ENCODE measurements around the gene ARSK.

DNA sequence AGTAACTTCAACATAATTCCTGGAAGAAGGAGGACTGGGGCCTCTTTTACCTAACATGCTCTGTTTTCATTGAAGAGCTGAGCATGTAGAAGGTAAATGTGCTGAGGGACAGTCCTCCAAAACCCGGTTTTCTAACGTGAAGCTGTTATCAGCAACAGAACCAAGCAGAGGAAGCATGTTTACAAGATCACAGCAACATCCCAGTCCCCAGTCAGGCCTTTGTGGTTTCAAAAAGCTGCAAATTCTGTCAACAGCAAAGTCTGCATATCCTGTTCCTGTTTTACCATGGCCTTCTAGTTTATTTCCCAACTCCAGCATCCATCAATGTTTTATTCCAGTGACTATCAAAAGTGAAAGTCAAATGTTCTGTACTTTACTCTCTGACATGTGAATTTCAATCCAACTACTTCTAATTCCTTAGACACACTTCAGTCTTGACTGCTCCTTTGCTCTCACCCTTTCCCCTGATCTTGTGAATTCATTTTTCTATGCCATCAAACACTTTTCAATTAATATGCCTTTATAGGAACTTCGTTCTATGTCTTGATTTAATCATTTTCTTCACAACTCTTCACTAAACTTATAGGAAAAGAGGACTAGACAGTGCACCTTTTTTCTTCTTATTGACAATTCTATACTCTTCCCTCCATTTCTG, 513.7 kb upstream of the MEF2C start:
- RRBS, result no CpG with 5 or more reads among the region's 3 CpGs

- RRBS, result no CpG with 5 or more reads among the region's 33 CpGs
These were observed 640 bp upstream of the CETN3 start for GRCh38 chr5:90409885-90410907.

- RRBS, result no CpG with 5 or more reads among the region's 31 CpGs
These were observed 109.5 kb downstream of the ADGRV1 start for GRCh38 chr5:90667808-90668816.

- RRBS, result no CpG with 5 or more reads among the region's 3 CpGs
These were observed 356.9 kb downstream of the ADGRV1 start for GRCh38 chr5:90915528-90915842.

- RRBS, result no CpG with 5 or more reads among the region's 32 CpGs
These were observed 370.7 kb downstream of the ADGRV1 start for GRCh38 chr5:90928968-90929930.

DNA sequence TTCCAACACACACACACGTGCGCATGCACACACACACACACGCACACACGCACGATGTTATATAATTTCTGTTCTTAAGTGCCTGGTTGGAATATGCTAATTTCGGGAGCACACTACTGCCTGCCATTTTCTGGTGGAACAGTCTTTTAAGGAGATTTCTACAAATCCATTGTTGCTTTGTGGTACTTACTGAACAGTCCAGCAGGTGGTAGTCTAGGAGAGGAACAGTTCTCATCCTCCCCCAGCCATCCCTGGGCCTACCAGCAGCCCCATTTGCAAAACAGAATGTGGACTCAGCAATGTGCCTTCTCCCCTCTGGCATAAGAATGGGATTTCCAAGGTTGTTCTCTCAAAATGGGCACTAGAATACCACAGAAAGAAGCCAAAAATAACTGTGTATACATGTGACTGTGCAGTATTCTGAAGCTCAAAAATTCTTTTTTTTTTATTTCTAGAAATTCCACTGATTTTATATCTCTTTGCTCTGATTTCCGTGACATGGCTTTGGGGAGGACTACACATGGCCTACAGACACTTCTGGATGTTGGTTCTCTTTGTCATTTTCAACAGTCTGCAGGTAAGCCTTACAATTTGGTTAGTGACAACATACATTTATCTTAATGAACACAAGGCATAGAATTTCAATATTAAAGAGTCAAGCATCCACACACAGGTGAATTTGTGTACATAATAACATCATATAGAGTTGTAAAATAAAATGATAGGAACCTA, 281.2 kb downstream of the ARRDC3 start:
- RRBS, result no CpG with 5 or more reads among the region's 7 CpGs

DNA sequence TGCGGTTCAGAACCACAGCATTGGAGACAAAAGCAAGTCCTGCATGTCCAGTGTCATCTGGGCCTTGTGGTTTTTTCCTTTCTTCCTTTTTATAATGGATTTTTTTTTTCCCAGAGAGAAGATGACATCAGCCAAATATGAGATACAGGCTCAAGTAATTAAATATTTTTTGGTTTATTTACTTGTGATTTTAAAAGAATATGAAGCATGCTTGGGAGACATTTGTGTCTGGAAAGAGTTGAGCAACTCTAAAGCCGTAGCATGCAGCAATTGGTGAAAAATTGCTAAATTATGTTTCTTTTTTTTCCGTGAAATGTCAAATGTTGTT, 261.6 kb downstream of the ARRDC3 start:
- RRBS, result no CpG with 5 or more reads among the region's 3 CpGs

DNA sequence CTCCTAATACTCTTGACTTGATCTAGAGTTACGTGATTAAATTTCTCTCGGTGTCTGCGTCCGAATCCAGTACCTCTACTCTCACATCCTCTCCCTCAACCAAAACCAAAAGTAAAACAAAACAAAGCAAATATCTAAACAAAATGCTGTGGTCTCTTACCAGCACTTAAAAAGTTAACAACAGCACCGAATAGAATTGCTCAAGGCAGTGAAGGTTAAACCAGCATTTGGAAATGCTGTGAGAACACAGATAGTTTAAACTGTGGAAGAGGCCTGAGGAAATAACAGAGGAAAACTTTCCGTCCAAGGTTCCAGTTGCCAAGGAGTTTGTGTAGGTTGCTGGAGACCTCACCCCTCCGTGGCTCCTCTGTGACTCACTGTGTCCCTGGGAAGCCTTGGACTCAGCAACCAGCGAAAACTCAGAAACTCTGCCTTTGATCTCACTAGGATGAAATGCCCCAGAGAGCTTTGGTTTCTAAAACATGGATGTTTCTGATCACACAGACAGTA, 193.2 kb downstream of the ARRDC3 start:
- RRBS, result no CpG with 5 or more reads among the region's 8 CpGs

DNA sequence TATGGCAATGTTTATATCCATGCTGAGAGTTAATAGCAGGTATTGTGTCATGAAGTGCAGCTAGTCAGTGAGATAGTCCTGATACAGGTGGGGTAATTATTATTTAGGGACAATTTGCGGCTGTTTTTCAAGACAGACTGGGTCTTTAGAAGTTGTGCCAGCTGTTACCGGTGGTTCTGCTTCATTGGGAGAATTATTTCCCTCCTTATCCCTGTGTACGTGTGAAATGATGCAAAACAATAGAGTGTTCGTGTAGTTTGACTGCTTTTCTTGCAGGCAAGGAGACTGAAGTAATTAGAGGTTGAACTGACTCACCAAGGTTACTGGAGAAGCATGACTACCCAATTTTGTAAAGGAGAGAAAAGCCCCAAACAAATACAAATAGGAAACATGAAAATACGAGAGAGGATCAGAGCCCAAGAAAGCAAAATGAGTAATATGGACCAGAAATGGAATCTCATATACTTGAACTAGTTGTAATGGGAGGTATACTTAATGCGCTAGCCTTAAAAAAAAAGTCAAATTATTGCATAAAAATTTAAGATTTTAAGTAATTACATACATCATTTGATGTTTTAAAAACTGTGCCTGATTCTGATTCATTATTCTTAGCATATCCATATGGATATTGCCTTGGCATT, 101.6 kb downstream of the ARRDC3 start:
- RRBS, result no CpG with 5 or more reads among the region's 6 CpGs

DNA sequence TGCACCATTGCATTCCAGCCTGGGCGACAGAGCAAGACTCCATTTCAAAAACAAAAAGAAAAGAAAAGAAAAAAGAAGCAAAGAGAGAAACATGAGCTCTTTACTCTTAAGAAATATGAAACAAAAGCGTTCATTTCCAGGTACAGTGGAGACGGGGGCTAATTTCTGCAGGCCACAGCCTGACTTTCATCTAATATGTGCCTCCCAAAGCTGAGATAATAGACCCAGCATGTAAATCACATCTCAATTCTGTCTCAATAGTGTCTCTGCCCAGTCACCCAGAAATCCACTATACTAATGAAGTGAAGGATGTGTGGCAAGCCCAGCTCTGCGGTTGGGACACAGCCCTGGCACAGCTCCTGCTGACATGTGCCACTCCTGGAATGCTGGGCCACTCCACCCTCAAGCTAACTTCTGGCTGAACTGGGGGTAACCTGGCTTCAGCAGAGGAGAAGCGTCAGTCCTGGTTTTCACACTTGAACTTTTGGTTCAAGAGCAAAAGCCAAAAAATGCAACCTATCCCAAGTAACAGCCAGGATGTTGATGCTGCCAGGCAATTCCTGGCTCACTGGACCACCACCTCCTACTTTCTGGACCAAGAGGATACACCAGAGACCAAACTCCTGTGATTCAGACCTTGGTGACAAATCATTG, 86.5 kb downstream of the ARRDC3 start:
- RRBS, result no CpG with 5 or more reads among the region's 5 CpGs

- RRBS, result no CpG with 5 or more reads among the region's 3 CpGs
These were observed 81.7 kb downstream of the ARRDC3 start for GRCh38 chr5:91301313-91301996.

DNA sequence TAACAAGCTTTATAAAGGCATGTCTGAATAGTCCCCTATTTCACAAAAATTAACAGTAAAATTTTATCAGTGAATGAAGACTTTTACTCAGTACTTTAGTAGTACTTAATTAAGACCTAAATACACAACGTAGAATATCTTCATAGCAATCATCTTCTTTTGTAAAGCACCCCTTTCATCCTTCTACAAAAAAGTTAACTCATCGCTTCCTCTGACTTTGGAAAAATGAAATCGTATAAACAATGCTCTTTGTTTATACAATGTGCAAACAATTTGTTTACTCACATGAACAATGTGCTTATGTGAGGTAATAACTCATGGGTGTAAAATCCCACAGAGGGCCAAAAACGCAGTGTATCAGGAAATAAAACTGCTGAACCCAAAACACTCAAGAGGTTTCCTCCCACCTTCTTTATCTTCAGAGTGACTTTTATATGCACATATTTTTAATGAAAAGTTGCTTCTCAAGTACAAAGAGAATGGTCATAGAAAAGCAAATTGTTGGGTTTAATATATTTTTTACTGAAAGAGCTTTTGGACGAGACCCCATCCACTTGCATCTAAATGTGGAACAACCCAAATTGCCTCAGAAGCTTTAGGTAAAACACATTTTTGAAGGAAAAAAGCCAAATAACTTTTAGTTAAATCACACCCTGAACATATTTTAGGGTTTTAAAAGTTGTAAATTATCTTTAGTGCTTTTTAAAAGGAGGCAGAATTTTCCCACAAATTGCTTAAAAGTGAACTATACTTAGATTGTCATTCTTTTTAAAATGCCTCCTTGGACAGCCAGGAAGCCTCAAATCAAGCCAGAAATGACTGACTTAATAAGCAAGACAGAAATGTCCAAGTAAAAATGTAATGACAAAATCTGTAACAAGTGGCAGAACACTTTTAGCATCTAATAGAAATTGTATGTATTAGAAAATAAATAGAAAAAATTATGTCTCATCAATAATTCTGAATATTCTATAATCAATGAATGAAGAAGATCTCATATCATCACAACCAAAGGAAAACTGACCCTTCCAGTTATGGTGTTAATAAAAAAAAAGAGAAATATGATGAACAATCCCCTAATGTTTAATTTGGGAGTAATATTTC, 11.1 kb downstream of the ARRDC3 start:
- RRBS, result no CpG with 5 or more reads among the region's 5 CpGs

- RRBS, result no CpG with 5 or more reads among the region's 7 CpGs
These were observed 9.5 kb downstream of the ARRDC3 start for GRCh38 chr5:91373278-91374266.

DNA sequence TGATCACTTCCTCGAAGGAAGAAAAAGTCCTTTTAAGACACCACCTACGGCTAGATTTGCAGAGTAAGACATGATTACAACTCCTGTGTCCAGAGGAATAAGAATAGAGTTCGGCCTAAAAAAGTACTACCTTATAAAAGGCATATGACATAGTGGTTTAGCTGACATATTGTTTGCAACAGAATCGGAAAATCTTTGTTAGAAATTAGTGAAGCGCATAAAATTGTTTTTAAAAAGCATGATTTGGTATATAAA, 946 bp upstream of the ARRDC3 start:
- RRBS, result no CpG with 5 or more reads among the region's 5 CpGs

DNA sequence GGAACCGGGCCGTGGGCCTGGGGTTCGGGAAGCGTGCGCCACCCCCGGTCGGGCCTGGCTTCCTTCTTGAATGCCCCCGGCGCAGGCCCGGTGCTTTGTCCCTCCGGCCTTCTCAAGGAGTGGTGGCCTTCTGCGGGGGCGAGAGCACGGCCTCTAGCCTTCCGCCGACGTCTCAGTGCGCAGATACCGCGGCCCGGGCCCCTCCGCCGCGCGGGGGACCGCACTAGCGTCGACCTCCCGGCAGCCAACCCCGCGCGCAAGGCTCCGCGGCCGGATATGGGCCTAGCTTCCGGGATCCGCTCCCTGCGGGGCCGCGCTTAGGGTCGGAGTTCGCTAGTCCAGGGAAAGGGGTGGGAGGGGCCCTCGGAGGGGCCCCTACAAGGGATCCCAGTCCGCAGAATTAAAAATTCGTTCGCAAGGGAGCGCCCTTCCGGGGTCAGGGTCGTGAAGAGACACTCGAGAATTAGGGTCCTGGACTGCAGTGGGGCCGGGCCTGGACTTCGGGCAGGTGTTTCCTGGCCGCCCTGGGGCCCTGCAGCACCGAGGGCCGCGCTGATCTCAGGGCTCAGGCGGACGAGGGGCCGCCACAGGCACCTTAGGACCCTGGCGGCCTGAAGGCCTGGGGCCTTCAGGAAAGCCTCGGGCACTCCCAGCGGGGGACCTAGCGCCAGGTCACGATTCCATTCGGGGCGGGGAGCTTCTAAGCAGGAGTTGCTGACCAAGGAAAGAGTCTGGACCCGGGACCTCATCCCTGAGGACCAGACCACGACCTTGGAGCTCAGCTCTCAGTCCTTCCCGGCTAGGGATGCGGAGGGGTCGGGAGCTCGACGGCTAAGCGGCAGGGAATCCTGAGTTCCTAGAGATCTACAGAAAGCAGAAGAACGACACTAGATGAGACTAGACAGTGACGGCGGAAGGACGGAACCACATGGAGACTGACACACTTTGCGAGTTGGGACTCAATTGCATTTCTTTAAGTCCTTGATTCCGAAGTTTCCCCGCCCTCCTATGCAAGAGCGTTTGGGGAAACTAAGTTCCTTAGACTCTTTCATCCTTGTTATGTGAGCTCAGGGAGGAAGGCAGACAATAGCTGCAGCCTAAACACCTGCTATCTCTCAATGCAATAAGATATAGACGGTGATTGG, 12.1 kb upstream of the NR2F1 start:
- RRBS, result 77% methylated on average over 30 of the region's 83 CpGs

- RRBS, result no CpG with 5 or more reads among the region's 15 CpGs
These were observed 18.6 kb downstream of the NR2F1 start for GRCh38 chr5:93601369-93602265.

DNA sequence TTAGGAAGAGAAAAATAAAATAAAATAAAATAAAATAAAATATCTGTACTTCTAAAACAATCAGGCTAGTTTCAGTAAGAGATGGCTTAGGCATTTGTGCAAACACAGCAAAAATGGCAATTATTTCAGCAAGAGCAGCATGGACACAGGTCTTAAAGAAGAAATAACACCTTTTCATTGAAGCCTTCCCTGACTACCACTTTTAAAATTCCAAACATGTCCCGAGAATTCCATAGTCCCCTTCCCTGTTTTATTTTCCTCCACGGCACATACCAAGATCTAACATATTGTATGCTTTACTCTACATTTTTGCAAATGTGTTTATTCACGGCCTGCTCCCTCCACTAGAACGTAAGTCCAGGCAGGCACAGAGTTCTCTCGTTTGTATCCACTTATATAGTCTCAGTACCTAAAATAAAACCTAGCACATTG, 151.3 kb downstream of the FAM172A start:
- RRBS, result no CpG with 5 or more reads among the region's 5 CpGs

GRCh38 chr5:94362409-94362843, 251.0 kb upstream of the FAM172A start:
- RRBS, result no CpG with 5 or more reads among the region's 2 CpGs

GRCh38 chr5:95076808-95077311, 208.0 kb downstream of the MCTP1 start:
- RRBS, result no CpG with 5 or more reads among the region's 1 CpG

- RRBS, result 1% methylated on average over 7 of the region's 53 CpGs
These were observed at the start of gene ARSK for GRCh38 chr5:95554850-95555736. Gene ARSK (plus strand): TSS chr5:95555101.